ENCODE measurements around the genes SERPINB12 and SERPINB13.

GRCh38 chr18:62523542-62523663 lies 578 bp downstream of the ZCCHC2 start:
- PRO-cap = no peak

DNA sequence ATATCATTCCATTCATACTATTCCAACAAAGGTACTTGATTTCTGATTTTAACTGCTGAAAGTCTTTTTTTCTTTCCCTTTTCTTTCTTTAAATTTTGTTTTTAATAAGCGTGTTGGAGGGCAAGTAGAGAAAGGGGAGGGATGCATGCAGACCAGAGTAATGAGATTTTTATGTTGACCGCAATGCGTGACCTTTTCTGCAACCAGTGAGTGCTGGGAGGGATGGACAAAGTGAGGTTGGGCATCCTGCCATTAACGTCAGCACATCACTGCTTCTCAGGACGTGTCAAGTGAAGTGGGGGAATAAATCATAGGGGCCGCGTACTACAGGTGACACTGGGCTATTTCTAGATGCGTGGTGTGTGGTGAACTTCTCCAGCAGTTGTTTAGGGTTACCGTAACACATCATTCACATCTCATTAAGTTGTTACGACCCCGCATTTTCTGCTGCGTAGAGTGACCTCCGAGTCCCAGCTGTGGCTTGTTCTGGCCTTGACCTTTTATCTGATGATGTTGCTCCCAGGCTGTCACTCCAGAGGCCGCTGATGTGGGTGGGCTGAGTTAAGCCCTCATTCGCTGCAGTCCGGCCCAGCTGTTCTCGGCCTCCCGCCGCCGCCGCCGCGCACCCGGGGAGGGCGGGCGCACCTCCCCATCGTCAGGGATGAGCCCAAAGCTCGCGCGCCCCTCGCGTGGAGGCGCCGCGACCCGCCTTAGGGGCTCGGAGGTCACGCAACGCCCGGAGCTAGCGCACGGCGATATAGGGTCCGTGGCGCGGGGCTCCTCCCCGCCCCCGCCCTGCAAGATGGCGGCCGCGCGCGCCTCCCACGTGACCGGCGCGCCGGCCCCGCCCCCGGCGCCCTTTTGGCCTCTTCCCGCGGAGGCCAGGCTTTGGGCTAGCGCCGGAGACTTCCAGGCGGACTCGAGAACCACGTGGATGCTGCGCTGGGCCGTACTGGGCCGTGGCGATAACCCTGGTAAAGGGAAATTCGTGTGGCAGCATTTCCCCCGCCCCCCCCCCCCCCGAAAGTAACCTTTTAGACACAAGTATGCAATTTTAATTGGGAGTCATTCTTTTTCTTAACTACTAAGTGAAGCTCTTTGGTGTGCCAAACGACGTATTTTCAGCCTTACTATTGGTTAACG lies 3.6 kb downstream of the ZCCHC2 start:
- PRO-cap = unidirectional peak, plus-strand start at position 572 of the sequence; bidirectional peak, plus-strand start at position 916 of the sequence, minus-strand start at position 799 of the sequence

DNA sequence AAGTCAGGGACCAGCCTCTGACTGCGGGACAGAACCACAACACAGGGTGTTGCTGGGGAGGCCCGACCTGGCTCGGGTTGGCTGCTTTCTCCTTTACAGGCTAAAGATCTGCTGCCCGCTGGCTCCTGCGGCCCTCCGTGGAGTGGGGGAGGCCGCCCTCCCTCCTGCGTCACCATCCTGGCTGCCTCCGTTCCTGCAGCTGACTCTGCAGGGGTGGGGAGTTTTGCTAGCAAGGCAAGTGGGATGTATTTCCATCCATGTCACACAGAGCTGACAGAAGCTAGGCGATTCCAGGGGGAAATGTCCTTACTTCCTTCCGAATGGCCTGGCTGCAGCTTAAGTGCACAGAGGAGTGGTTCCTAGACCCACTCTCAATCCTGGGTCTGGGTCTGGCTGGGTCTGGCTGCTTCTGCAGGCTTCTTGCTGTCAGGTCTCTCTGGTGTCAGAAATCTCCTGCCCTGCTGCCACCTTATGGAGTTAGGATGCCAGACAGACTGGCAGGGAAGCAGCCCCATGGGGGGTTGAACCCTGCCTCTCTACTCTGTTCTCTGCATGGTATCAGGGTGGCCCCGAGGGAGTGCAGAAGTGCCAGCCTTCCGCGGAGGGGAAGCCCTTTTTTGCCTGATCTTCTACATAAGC lies 89.3 kb downstream of the ZCCHC2 start:
- PRO-cap = no peak

- PRO-cap = no peak
These were observed 20.7 kb downstream of the PHLPP1 start for GRCh38 chr18:62735891-62736605.

GRCh38 chr18:62736905-62738169 lies 22.0 kb downstream of the PHLPP1 start:
- PRO-cap = no peak

DNA sequence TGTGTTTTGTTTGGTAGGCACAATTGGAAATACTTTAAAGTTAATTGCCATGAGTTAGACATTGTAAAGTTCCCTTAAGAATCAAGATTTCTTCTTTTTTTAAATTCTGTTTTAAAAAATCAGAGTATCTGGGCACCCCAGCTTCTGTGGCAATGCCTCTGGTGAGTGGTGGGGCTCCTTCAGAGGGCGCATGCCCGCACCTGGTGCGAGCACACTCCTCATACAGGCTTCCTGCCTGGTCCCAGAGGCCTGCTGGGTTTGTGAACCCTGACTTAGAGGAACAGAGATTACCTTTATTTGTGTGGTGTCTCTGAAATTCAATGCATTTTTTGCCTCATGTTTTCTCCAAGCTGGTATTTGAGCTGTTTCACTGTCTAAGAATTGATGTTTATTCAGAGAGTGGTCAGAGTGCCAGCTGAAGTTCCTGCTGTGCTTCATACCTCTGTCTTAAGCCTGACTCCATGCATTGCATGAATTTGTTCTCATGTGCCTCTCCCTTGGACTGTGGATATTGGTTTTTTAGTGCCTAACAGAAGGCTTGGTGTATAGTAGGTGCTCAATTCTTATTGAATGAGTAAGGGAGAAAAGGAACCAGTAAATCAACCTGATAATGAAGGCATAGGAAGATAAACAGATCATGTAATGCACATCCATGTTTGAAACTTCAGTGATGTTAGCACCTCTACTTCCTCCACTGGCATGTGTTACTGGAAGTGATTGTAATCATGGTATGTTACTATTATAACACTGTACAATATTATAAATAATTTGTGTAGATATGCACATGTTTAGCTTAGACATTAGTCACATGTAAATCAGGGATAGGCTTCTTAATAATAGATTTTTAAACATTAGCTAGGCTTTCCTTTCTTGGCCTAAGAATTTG lies 28.9 kb downstream of the PHLPP1 start:
- PRO-cap = no peak

DNA sequence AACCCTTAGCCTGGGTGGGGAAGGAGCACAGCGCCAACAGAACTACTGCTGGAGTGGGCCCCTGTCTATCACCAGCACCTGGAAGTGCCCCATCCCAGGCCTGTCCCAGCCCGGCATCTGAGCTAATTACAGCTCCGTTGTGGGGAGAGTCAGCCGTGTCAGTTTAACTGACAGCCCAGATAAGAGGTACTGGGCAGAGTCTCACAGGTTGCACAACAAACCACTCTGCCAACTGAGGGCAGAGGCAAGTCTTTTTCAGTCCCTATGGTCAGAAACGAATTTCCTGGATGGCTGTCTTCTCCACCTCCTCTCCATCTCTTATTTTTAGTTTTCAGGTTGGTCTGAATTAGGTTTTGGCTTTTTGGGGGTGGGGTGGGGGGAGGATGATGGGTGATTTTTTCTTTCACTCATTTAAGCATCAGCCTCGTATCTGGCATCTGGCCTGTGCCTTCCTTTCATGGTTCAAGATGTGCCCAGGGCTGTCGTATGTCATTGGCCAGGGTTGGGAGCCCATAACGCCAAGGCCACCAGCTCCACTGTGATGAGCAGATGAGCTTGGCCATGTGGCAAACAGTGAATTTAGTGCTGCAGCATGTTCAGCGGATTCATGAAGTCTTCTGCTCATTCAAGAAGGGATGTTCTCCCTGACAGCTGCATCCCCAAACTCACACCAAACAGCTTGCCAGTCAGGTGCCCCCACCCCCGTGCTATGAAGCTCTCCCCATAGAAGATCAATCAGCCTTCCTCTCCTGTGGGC lies 219.3 kb downstream of the BCL2 start:
- PRO-cap = no peak

GRCh38 chr18:63137883-63138936 lies 181.4 kb downstream of the BCL2 start:
- PRO-cap = no peak

DNA sequence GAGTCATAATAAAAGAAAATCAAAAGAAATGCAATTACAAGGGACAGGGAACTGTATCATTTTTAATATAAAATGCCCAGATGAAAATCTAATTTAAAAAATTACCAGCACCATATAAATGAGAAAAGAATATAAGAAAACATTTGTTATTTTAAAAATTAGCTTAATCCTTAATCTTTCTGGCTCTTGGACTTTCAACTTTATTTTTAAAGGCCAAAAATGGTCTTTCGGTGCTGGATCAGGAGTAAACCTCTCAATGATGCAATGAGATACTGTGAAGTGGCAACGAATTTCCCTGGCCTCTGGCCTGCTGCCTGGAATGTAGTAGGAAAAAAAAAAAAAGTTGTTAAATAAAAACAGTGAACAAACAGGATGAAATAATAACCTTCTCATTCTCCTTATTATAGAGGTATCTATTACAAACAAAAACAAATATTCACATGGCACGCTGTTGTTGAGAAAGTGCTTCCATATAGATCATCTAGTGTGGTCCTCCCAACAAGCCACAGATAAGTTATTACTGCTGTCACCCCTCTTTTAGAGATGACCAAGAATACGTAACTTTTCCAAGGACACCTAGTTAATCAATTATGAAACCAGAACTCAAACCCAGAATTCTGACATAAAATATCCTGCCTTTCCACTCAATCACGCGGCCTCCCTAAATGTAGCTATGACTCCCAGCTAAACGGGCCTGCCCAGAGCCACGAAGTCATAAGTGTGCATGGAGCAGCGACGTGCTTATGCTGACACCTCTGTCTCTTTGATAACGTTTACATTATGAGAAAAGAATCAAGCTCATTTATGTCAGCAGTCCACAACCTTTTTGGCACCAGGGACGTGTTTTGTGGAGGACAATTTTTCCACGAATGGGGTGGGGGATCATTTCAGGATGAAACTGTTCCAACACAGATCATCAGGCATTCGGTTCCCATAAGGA lies 171.0 kb downstream of the BCL2 start:
- PRO-cap = no peak

DNA sequence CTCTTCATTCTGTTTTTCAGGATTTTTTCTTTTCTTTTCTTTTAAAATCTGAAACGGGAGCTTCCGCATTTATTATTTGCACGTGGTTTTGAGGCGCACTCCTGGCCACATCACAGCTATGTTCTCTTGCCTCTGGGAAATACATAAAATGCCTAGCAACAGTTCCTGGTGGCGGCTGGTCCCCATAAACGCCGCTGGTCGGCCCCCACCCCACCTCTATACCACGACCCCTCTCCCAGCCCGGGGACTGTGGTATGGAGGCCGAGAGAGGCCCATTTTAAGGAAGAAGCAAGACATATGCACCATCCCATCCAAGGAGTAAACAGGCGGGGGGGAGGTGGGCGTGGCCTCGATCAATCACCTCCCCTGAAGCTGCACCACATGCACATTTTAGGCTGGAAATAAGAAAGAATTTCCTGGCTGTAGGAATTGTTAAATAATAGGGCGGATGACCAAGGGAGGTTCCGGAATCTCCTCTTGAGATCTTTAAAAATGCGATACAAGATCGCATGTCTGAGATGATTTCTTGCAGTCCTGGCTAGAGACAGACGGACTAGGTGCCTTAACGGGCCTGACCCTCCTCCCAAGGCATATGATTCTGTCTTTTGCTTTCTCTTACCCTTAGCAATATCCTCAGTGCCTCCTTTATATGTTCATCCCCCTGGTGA lies 82.5 kb downstream of the BCL2 start:
- PRO-cap = no peak

DNA sequence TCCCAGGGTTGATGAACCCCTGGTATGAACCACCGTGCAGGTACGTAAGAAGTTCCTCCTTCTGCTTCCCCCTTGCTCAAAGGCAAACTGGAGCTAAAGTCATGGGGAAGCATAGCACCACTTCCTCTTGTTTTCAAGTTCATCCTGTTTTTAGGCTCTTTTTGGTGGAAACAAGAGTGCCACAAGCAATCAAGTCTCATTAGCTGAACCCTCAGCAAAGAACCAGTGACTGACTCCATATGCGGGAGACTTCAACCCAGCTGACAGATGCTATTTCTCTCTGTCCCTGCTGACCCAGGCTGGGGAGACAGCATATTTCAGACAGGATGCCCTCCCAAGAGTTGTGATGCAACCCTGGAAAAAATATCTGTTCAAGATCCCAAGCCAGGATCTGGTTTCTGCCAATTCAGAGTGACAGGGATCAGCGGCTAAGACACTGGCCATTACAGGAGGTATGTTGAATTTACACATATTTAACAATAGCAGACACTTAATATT lies 47.6 kb downstream of the BCL2 start:
- PRO-cap = no peak

- PRO-cap = no peak
These were observed 23.7 kb downstream of the BCL2 start for GRCh38 chr18:63295783-63296347.

GRCh38 chr18:63299503-63300518 lies 19.8 kb downstream of the BCL2 start:
- PRO-cap = no peak

GRCh38 chr18:63301216-63302058 lies 18.1 kb downstream of the BCL2 start:
- PRO-cap = no peak

- PRO-cap = no peak
These were observed 8.9 kb downstream of the BCL2 start for GRCh38 chr18:63310536-63311161.

DNA sequence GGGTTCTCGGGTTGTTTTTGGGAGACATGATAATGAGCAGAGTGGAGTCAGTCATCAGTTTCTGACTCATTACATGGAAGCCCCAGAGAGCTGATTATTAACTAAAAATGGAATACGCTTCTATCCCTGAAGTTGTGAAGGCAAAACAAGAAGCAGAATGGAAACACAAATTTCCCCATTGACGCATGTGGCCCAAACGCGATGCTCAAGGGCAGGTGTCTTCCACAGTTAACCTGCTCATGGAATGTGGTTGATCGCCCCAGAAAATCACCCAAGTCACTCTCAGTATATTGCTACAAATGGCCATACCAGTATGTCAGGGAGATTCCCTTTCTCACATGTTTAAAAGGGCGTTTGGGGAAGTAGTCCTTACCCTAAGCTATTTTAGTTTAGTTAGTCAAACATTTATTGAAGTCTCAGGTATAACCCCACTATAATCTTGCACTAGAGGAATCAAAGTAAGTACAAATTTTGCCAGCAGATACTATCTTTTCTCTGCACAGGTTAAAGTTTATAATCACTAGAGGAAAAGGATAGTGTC lies 8.0 kb downstream of the BCL2 start:
- PRO-cap = no peak

- PRO-cap = no peak
These were observed 1.2 kb downstream of the SERPINB5 start for GRCh38 chr18:63477714-63478550.

GRCh38 chr18:63542261-63542674 lies at the start of gene SERPINB12:
TSS of gene SERPINB12 (plus strand) at chr18:63542369.
- PRO-cap = no peak

GRCh38 chr18:63553310-63553824 lies 11.2 kb downstream of the SERPINB12 start:
- PRO-cap = no peak

- PRO-cap = no peak
These were observed at the start of gene SERPINB13 for GRCh38 chr18:63586832-63587665. TSS of gene SERPINB13 (plus strand) at chr18:63587343.

All from neural crest cell (in vitro differentiated cells).